AG04450 (cell line): ENCODE measurements around a stretch of chr16.

DNA sequence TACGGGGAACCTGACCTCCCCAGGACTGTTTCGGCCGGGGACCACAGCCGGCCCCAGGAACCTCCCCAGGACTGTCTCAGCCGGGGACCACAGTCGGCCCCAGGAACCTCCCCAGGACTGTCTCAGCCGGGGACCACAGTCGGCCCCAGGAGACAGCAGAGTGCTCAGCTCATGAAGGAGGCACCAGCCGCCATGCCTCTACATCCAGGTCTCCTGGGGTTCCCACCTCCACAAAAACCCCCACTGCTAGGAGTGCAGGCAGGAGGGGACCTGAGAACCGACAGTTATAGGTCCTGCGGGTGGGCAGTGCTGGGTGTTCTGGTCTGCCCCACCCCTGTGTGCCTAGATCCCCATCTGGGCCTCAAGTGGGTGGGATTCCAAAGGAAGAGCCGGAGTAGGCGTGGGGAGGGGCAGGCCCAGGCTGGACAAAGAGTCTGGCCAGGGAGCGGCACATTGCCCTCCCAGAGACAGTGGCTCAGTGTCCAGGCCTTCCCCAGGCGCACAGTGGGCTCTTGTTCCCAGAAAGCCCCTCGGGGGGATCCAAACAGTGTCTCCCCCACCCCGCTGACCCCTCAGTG, 4.4 kb downstream of the RHBDF1 start:
- CAGE, long polyA plus RNA, result no peak
- RRBS, result 94% methylated on average over 2 of the region's 17 CpGs

DNA sequence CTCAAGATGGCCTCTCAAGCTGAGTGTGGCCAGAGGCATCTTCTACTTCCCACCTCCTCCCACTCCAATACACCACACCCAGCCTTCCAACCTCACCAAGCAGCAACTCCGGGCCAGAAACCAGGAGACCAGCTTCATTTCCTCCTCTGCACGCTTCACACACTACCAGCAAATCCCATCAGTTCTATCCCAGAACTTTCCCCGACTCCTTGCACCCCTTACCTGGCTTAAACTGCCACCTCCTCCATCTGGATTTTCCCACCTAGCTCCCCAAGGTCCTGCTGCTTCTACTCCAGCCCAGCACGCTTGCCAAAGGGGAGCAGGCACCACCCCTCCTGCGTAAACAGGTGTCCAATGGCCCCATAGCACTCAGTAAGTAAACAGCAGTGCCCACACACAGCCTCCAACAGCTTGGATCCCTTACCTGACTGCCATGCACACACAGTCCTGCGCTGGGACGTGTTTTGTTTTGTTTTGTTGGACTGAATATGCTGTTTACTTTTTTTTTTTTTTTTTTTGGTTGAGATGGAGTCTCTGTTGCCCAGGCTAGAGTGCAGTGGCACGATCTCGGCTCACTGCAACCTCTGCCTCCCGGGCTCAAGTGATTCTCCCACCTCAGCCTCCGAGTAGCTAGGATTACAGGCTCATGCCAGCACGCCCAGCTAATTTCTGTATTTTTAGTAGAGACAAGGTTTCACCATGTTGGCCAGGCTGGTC, 11.9 kb downstream of the HBQ1 start:
- CAGE, long polyA plus RNA, result no peak
- RRBS, result no CpG with 5 or more reads among the region's 12 CpGs

GRCh38 chr16:396602-396882, 457 bp upstream of the NME4 start:
- CAGE, long polyA plus RNA, result no peak
- RRBS, result no CpG with 5 or more reads among the region's 12 CpGs

DNA sequence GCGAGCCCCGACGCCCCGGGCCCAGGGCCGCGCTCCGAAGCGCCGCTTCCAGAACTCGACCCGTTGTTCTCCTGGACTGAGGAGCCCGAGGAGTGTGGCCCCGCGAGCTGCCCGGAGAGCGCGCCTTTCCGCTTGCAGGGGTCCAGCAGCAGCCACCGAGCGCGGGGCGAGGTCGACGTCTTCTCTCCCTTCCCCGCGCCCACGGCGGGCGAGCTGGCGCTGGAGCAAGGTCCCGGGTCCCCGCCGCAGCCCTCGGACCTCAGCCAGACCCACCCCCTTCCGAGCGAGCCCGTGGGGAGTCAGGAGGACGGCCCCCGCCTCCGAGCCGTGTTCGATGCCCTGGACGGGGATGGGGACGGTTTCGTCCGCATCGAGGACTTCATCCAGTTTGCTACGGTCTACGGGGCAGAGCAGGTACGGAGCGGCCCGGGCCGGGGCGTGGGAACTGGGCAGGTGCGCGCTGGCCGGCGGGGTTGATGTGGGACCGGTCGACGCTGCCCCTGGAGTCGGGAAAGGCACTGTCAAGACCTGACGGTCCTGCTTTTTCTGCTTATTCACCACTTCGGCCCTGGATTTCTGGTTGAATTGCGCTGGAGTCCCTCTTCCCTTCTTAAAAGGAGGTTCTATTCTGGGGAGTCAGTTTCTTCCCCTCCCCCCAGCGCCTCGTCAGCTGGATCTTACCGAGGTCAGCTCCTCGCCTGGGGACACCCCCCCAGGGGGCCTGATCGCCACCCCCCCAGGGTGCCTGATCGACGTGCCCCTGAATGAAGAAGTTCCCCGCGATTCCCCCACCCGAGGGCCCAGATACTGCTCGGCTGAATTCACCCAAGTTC, 1.1 kb downstream of the RAB11FIP3 start:
- CAGE, long polyA plus RNA, result no peak
- RRBS, result 2% methylated on average over 21 of the region's 76 CpGs

DNA sequence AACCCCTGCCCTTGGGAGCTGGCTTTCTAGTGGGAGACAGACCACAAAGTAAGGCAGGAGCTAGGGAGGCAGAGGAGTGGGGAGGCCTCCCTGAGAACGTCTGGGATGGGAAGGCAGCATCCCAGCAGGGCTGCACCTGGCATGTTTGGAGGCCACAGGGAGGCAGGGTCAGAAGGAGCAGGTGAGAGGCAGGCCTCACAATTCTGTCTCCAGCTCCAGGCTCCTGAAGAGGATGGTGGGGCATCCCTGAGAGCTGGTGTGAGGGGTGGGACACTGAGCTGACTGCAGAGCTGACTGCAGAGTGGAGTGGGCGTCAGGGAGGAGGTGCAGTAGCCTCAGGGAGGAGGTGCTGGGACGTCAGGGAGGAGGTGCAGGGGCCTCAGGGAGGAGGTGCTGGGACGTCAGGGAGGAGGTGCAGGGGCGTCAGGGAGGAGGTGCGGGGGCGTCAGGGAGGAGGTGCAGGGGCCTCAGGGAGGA, 41.7 kb downstream of the RAB11FIP3 start:
- CAGE, long polyA plus RNA, result no peak
- RRBS, result no CpG with 5 or more reads among the region's 7 CpGs

DNA sequence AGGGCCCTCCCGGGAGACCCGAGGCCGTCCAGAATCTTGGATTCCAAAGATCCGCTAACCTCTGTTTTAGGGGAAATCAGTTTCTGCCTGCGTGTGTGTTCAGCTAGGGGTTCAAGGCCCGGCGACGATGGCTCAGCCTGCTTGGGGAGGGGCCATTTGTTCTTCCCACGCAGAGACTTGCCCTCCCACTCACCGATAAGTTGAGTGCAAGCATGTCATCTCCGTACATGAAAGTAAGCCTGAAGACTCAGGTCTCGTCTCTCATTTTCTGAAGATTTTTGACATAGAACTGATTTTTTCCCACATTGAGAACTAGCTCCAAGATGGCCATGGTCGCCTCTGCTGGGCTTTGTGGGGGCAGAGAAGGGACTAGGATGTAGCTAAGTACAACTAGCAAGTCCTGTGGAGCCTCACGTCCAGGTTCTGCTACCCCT, 35.0 kb upstream of the CAPN15 start:
- CAGE, long polyA plus RNA, result no peak
- RRBS, result 98% methylated on average over 5 of the region's 14 CpGs

GRCh38 chr16:510320-510798, 17.2 kb upstream of the CAPN15 start:
- CAGE, long polyA plus RNA, result no peak
- RRBS, result no CpG with 5 or more reads among the region's 14 CpGs

DNA sequence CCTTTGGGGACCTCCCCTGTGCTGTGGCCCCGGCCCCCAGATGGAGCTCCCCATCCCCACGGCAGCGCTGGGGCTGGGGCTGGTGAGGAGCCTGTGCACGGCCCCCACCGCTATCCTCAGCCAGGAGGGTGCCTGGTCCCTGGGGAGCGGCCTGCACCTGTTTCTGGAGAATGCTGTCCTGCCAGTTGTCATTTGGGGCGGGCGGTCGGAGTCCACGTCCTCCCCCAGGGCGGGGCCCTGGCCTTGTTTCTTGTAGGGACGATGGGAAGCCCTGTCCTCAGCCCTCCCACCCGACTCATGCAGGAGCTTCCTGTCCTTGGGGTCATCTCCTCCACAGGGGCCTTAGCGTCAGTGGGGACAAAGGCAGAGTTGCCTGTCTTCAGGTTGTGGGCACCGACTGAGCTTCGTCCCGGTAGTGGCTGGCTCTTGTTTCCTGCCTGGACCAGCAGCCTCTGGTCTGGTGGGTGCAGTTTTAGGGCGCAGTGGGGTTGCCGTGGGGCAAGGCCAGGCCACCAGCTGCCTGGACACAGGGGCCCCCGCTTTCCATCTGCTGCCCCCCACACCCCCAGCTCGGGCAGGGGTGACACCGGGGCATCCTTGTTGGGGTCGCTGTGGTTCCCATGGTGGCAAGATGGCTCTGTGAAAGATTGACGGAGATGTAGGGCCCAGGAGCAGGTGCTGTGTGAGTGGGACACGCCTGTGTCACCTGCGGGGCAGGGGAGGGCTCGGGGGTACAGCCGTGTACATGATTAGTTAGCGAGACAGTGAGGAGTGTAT, 6.9 kb downstream of the CAPN15 start:
- CAGE, long polyA plus RNA, result no peak
- RRBS, result 88% methylated on average over 1 of the region's 29 CpGs

DNA sequence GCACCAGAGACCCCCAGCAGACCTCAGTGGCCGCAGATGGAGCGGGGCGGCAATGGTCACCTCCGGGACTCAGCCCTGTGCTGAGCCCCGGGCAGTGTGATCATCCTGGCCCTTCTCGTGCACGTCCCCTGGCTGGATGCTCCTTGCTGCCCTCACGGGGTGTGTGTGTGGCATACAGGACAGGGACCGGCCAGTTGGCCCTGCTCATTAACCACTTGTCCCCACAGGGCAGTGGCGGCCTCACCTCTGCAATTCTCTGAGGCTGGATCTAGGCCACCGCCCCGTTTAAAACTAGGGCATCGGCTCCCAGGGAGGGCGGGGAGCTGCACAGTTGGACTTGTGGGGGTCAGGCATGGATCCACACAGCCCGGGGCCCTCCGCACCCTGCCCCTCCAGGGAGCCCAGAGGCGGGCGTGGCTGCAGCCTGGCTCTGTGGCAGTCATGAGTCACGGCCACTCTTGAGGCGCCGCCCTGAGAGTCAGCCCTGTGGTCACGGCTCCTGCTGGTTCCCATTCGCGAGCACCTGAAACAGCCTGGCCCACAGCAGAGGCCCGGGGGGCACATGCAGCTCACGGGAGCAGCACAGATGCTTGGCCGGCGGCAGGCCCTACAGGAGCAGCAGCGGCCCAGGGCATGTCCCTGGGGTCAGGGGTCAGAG, 7.9 kb downstream of the CAPN15 start:
- CAGE, long polyA plus RNA, result no peak
- RRBS, result 61% methylated on average over 2 of the region's 29 CpGs

- CAGE, long polyA plus RNA, result no peak
- RRBS, result no CpG with 5 or more reads among the region's 29 CpGs
Measured at GRCh38 chr16:592477-593473, 2.9 kb downstream of the RAB40C start.

DNA sequence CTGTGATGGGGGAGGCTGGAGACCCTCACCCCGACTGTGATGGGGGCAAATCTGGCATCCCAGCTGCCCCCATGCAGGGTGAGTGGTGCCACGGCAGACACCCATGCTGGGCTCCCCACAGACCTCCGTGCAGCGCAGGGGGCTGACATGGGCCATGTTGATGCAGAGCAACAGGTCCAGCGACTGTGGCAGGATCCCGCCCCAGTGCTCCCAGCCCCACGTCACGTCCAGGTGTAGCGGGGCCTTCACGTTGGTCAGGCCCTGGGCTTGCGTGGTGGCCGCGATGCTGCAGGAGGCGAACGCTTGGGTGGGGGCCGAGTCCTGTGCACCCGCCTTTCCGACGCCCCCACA, 641 bp downstream of the METTL26 start:
- CAGE, long polyA plus RNA, result no peak
- RRBS, result no CpG with 5 or more reads among the region's 19 CpGs

- CAGE, long polyA plus RNA, result no peak
- RRBS, result no CpG with 5 or more reads among the region's 18 CpGs
Measured at GRCh38 chr16:637185-637424, 1.0 kb upstream of the METTL26 start.

- CAGE, long polyA plus RNA, result no peak
- RRBS, result no CpG with 5 or more reads among the region's 25 CpGs
Measured at GRCh38 chr16:637425-637962, 1.4 kb upstream of the METTL26 start.

DNA sequence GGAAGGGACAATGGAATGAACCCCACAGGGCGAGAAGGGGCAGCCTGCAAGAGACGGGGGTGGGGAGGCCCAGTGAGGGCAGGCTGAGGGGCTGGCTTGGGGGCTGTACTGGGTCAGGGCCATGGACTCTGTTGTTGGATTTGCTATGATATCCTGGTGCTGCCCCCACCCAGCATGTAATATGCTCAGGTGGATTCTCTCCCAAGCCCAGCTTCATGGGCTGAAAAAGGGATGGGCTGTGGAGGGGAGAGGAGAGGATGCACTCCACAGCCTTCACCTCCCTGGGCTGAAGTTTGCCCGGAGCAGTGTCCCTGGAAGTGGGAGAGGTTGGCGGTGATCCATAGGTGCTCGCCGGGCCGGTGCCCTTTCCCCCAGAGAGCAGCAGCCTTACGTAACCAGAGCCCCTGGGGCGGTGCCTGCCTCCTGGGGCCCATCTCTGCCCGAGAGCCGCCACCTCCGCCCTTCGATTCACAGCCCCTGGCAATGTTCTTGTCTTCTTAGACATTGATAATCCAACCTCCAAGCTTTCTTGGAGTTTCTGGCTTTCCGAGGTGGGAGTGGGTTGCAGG, 3.4 kb upstream of the WDR90 start:
- CAGE, long polyA plus RNA, result no peak
- RRBS, result 69% methylated on average over 4 of the region's 14 CpGs

GRCh38 chr16:647973-648603, 1.1 kb upstream of the WDR90 start:
- CAGE, long polyA plus RNA, result no peak
- RRBS, result no CpG with 5 or more reads among the region's 22 CpGs

DNA sequence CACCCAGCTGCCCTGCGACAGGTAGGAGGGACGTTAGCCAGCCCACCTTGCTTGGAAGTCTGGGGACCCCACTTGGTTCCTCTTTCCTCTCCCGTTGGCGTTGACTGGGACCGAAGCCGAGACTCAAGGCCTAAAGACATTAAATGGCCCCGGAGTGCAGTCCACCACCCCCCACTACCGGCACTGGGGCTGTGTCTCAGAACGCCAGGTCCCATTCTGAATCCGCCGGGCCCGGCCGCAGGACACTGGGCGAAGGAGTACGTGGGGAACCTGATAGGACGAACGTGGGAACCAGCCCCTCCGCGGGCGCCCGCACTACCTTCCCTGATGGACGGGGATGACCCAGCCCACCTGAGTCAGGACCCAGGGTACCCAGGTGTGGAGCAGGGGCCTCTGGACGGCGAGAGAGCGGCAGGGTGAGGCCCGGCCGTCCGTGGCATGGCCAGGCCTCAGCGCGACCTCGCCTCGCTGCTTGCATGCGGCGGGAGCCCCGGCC, 513 bp upstream of the WDR90 start:
- CAGE, long polyA plus RNA, result no peak
- RRBS, result 3% methylated on average over 10 of the region's 35 CpGs

DNA sequence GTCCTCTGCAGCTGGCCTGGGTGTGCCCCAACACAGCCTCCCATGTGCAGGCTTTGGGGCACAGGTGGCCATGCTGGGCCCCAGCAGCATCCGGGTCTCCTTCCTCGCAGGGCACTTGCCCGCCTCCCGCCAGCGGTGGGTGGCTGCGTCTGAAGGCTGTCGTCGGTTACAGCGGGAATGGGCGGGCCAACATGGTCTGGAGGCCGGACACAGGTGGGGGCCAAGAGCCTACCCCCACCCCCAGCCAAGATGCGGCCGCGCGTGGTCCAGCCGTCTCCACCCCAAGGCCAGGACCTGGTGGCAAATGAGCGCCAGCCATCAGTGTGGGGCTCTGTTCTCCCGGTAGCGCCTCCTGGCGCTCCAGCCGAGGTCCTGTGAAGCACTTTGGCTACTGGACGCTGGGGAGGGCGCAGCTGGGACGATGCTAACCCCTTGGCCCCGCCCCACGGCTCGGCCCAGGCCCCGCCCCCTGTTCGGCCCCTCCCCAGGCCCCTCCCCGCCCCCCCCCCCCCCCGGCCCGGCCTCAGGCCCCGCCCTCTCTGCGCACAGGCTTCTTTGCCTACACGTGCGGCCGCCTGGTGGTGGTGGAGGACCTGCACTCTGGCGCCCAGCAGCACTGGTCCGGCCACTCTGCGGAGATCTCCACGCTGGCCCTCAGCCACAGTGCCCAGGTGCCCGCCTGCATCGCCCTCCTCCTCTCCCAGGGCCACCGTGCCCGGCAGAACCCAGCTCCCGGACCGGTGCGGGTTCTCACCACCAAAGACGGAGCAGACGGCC, 7.2 kb upstream of the RHOT2 start:
- CAGE, long polyA plus RNA, result no peak
- RRBS, result 33% methylated on average over 15 of the region's 50 CpGs

DNA sequence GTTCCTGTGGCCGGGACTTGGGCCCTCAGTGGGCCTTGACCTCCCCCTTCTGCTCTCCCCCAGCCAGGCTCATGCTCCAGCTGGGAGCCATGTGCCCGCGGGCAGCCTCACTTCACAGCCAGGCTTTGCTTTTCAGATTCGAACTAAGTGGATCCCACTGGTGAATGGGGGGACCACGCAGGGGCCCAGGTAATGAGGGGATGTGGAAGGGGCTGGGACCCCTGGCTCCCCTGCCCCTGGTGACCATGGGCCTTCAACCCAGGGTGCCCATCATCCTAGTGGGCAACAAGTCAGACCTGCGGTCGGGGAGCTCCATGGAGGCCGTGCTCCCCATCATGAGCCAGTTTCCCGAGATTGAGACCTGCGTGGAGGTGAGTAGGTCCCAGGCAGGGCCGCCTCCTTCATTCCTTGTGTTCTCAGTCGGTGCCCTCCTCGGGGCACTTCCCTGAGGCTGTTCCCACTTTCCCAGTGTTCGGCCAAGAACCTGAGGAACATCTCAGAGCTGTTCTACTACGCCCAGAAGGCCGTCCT, 2.1 kb downstream of the RHOT2 start:
- CAGE, long polyA plus RNA, result no peak
- RRBS, result no CpG with 5 or more reads among the region's 16 CpGs

- CAGE, long polyA plus RNA, result no peak
- RRBS, result no CpG with 5 or more reads among the region's 65 CpGs
Measured at GRCh38 chr16:684862-685678, 936 bp upstream of the JMJD8 start.

DNA sequence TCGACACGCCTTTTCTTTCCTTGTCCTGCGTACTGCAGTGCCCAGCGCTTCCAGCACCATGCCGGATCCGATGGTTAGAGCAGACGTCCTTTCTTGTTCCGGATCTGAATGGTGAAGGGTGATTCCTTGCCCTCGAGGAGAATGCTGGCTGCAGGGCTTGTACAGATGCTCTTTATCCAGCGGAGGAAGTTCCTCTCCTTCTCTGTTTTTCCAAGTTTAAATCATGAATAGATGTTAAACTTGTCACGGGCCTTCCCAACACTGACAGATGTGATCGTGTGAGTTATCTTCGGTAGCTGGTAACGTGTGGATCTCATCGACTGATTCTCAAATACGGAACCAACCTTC, 61.2 kb upstream of the GNG13 start:
- CAGE, long polyA plus RNA, result no peak
- RRBS, result no CpG with 5 or more reads among the region's 16 CpGs